Mesenchymal stem cell of adipose (primary cell): ENCODE measurements around the genes NONO, TAF1, HDAC8 and PABPC1L2A.

DNA sequence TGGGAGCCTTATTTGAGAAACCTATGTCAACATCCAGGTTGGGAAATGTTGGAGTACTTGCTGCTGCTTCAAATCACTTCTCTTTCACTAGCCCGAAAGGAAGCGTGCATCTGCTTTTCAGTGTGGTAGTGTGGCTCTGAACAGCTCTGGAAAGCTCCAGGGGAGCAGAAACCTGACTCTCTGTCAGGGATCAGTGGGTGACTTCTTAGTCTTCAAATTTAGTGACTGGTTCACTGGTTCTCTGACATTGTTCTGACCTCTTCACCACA, 36.8 kb downstream of the DLG3 start:
- CAGE, long polyA plus RNA: no peak

DNA sequence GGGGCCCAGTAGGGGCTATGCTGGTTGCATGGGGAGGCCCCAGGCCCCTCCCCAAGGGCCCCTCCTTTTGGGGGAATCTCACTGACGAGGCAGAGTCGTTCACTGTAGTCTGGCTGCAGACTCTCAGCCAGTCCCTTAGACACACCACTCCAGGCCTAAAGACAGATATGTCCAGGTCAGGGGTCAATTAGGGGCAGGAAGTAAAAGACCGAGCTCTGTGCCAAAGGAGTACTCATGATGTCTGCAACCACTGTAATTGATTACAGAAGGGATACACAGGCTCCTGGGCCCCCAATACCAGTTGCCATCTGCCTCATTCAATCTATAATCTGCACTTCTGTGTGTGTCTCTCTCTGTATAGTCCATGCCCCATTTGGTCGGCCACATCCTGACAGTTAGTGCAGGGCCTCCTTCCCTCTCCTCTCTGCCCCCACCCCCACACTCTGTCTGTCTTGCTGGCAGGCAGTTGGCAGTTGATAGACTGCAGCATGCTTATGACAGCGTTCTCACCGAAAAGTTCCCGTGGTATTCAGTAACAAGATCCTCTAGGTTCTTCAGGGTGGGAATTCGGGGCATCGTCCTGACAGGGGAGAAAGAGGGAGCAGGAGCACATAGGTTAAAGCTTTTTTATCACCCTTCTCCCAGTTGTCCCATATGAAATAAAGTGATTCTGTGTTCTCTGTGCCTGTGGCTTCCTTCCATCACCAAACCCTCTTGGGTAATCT, 1.4 kb upstream of the CXorf65 start:
- CAGE, long polyA plus RNA: no peak

DNA sequence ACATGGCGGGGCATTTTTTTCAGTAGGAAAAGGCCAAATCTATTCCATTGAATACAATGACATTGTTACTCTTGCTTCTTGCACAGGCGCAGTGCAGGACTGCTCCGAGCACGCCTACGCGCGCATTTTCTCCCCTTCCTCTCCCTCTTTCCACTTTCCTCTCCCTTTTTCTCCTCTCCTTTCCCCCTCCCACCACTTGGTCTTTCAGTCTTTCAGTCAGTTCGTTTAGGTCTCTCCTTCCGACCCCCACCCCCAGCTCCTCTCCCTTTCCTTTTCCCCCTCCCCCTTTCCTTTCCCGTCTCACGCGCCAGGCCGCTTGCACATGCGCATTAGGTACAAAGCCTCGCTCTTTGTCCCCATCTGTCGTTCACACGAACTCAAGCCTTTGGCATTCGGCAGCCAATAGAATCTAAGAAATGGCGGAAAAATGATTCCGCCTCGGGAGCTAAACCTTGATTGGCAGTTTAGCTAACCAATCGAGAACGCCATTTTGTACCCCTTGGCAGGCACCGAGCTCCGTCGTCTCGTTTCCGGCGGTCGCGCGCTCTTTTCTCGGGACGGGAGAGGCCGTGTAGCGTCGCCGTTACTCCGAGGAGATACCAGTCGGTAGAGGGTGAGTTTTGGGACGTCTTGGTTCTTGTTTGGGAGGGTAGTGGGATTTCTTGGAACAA, at the start of gene NONO:
TSS of gene NONO (plus strand) at position 527 of the 671 bp plus-strand sequence.
- CAGE, long polyA plus RNA: no peak

DNA sequence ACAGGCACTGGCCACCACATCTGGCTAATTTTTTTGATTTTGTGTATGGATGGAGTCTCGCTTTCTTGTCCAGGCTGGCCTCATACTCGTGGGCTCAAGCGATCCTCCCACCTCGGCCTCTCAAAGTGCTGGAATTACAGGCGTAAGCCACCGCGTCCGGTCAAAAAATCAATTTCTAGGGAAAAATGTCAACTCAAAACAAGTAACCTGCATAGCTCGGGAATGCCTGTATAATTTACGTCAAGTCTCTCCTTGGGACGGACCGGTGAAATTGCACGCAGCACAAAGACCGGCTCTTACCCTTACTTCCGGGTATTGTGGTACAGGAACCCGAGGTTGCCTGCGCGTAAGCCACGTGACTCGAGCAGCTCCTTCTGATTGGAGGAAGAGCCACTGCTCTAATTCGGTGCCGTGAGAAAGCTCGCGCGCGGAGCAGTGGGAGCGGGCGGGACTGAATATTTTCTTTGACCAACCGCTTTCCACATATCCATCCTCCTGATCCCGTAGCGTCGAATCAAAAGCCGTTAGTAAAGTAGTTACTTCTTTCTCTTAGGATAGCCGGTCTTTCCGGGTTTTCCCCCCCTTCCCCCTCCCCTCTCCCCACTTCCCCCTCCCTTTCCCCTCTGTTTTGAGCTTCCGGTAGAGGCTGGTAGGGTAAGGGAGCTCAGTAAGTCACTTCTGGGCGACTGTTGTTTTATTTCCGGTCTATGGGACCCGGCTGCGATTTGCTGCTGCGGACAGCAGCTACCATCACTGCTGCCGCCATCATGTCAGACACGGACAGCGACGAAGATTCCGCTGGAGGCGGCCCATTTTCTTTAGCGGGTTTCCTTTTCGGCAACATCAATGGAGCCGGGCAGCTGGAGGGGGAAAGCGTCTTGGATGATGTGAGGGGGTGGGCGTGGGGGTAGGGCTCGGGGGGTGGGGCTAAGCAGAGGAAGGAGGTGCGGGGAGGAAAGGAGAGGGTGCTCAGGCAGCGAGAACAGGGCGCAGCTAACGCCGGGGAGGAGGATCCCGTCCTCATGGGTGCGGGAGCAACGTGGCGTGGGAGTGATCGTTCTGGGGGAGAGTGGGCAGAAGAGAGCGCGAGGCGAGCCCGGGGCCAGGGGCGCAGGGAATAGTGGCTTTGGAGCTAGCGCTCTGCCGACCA, at the start of gene TAF1:
TSS of gene TAF1 (plus strand) at position 750 of the 1,150 bp plus-strand sequence.
- CAGE, long polyA plus RNA: no peak

GRCh38 chrX:71378191-71379210, 12.3 kb downstream of the TAF1 start:
- CAGE, long polyA plus RNA: no peak

GRCh38 chrX:71546227-71546453, 13.2 kb downstream of the OGT start:
- CAGE, long polyA plus RNA: no peak

DNA sequence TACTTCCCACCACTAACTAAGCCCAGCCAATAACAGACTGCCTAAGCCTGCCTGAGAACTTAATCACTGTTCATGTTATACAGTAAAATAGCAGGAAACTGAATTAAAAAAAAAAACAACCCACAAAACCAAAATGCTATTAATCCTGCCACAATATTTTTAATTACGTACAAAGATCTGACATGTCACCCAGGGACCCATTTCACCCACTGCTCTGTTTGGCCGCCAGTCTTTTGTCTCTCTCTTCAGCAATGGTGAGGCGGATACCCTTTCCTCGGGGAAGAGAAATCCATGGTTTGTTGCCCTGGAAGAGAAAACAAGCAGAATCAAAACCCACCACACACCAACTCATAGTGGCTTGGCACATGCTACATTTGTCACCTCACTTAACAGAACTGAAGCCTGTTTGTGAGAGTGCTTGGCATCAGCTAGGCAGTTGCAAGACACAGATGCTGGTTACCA, 4.5 kb downstream of the RPS4X start:
- CAGE, long polyA plus RNA: no peak

DNA sequence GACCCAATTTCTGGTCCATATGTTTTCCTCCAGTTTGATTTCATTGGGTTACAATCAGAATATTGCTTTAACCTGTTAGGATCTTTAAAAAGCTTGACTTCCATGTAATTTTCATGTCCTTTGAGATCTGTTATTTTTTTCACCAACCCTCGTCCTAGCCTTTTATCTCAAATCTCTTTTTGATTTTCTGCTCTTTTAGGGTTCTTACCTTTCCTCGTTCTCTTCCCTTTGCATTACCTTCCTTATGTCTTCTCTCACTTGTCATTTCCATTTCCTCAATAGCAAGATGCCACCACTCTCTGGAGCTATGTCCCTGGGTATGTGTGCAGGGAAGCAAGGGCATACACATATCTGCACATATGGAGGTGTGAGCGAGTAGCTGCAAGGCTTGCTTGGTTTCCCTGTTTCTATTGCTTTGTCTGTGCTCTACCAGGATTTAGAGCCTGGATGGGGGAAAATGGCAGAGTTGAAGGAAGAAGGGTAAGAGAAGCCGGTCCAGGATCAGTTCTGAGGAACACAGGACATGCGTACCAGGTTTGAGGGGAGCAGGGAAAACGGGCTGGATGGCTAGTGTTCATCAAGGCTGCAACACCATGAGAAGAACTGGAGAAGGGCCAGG, 43.9 kb upstream of the CITED1 start:
- CAGE, long polyA plus RNA: no peak

DNA sequence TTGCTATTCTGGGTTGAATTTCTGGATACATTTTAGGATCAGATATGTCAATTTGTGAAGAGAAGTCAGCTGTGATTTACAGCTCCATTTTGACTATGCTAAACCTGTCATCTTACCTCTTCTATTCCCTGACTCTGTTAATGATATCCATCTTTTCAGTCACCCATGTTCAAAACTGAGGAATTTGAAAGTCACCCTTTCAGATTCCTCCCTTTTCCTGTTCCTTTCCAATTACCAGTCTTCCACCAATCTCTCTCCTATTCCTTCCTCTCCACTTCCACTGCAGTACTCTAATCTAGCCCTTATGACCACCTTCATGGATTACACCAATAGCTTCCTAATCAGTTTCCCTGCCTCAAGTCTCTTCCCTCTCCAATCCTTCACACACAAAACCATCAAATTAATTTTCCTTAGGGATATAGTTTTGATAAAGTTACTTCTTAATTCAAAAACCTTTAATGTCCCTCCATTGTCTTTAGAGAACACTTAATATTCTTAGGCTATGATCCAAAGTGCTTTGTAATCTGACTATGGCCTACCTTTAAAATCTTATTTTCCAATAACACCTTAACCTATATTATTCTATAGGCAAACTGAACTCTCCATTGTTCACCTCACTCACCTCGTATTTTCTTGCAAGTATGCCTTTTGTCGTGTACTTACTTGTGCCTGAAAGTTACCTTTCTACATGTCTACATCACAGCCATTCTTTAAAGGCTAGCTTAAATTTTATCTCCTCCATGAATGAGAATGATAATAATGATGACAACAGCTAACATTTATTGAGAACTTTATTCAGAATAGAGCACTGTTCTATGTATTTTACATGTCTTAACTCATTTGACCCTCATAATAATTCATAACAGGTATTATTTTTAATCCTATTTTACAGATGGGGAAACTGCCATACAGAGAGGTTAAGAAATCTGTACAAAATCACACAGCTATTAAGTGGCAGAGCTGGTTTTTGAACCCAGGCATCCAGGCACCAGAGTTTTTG, 99.7 kb downstream of the HDAC8 start:
- CAGE, long polyA plus RNA: no peak

- CAGE, long polyA plus RNA: no peak
These were observed at the start of gene HDAC8 for GRCh38 chrX:72572328-72573459. Gene HDAC8, minus strand, starts transcription at chrX:72572843.

- CAGE, long polyA plus RNA: no peak
These were observed 1.9 kb downstream of the PHKA1 start for GRCh38 chrX:72711978-72712920.

- CAGE, long polyA plus RNA: no peak
These were observed at the start of gene PABPC1L2A for GRCh38 chrX:73079367-73079582. Gene PABPC1L2A, minus strand, starts transcription at chrX:73079512.

- CAGE, long polyA plus RNA: no peak
These were observed 270.1 kb downstream of the CHIC1 start for GRCh38 chrX:73833015-73833658.

DNA sequence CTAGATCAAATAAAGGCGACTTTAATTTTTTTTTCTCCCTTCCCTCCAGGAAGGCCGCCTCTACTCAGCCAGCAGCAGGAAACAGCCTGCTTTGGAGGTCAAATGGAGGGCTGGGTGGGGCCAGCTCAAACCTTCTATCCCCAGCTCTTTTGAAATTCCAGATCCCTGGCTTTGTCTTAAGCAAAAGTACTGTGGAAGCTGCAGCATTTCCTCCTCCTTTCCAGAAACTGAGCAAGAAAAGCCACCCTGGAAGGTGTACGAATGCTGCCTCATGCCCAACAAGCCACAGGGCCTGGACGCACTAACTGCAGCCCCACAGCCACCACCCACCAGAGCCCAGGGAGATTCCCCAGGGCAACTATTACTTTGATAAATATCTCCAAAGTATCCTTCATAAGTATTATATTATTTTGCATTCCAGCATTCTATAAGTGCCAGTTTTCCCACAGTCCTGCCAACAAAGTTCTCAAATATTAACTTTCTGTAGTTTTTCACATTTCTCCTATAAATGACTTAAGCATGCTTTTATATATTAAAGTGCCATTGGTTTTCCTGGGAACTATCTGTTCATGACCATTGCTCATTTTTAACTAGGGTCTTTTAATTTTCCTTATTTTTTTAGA, 55.0 kb upstream of the ZCCHC13 start:
- CAGE, long polyA plus RNA: no peak

- CAGE, long polyA plus RNA: no peak
These were observed 54.0 kb upstream of the ZCCHC13 start for GRCh38 chrX:74249522-74250801.

DNA sequence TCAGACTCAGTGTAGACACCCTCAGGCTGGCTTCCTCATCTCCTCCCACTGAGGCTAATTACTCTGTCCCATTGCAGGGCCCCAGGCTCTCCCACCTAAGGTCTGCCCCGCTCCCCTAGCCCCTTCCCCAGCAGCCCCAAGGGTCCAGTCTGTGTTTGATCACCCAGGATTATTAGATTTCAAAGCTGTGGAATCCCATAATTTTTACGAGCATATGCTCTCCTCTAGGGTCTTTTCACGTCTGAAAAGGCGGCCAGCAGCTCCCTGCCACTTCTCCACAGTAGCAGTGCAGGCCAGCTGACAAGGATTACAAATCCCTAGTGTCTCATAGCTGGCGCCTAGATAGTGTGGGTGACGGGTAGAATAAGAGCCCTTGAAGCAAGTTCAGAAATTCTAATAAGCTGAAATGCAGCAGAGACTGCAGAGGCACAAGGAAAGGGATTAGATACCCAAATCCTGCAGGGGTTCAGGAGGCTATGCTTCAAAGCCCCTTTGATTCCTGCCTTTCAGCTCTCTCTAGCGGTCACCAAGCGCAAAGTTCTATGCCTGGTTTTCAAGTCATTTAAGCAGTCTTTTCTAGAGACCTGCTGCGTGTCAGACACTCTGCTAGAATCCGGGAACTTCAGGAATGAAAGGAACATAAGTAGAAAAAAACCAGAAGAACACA, 79.3 kb downstream of the RLIM start:
- CAGE, long polyA plus RNA: no peak

DNA sequence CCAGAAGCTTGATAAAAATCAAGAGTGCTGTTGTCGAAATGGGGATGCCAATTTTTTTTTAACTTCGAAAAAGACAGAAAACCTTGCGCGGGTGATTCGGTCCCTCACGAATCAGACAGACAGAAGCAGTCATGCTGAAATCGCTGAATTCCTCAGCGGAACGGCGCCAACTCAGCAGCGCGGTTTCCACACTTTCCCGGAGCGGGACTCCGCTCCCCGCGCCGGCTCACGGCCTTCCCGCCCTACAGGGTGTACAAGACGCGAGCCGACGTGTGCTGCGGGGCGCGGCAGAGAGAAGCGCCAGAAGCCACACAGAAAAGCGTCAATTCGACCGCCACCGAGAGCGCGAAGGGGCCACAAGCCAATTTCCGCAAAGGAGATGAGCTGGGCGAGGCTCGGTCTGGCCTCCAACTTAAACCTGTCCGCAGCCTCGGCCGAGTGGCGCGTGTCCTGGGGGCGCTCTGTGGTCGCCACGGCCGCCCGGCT, 1.3 kb downstream of the NEXMIF start:
- CAGE, long polyA plus RNA: no peak

DNA sequence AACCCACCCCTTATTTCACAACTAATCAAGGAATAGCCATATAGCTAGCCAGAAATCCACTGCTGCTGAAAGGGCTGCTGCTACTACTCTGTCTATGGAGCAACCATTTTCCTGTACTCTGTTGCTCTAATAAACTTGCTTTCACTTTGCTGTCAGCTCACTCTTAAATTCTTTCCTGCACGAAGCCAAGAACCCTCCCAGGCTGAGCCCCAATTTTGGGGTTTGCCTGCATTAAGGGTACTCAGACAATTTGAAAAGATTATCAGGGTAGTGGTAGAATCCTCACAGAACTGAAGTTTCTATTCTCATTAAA, 69.1 kb downstream of the ABCB7 start:
- CAGE, long polyA plus RNA: no peak

DNA sequence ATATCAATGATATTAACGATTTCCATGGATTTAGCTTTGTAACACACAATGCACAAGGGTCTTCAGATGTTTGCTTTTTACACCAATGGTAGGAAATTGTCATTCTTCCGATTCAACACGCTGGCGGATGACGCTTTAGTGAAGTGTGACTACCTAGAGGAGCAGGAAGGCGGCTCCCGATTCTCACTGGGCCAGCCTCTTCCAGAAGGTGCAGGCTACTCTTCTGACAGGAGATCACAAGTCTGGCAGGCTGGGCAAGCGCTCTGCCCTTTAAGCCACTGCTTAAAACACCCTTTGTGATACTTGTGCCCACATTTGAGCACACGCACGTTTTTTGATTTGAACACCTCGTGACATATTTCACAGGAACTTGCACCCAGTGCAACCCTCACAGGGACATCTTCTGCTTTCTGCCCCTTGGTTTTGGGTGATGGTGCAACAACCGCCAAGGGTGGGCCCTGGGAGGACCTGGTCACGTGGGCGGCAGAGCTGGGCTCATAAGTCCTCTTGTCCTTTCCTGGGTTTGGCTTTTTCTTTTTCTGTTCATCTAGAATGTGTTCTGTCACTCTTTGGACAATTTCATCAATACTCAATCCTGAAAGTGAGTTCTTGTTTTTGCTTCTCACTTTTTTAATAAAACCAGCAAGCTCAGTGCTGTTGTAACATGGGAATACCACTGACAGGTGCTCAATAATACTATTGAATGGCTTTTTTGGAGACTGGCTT, 44.2 kb downstream of the MAGEE2 start:
- CAGE, long polyA plus RNA: no peak

DNA sequence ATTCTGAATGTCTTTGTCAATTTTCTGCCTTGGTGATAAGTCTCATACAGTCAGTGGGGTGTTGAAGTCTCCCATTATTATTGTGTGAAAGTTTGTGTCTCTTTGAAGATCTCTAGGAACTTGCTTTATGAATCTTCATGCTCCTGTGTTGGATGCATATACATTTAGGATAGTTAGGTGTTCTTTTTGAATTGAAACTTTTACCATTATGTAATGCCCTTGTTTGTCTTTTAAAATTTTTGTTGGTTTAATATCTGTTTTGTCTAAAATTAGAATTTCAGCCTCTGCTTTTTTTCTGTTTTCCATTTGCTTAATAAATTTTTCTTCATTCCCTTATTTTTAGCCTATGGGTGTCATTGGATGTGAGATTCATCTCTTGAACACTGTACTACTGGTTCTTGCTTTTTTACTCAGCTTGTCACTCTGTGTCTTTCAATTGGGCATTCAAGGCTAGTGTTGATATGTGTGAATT, 81.5 kb downstream of the MAGEE1 start:
- CAGE, long polyA plus RNA: no peak